ENCODE data around the gene DUSP15.

GRCh38 chr20:31675629-31676352 lies 38.1 kb downstream of the COX4I2 start:
- PRO-cap, 2 experiments: no peak in any of the 2 experiments
- RAMPAGE, long total RNA, 5 experiments: no peak in any of the 5 experiments

GRCh38 chr20:31720606-31720837 lies 2.1 kb downstream of the BCL2L1 start:
- PRO-cap, 2 experiments: no peak in any of the 2 experiments
- RAMPAGE, long total RNA, 5 experiments: no peak in any of the 5 experiments

- PRO-cap, 2 experiments: no peak in any of the 2 experiments
- RAMPAGE, long total RNA, 5 experiments: no peak in any of the 5 experiments
Measured at GRCh38 chr20:31721254-31722068, 1.2 kb downstream of the BCL2L1 start.

- PRO-cap, 2 experiments: peak in 2 of 2 experiments; most common plus-strand start chr20:31870634 (in 2); most common minus-strand start chr20:31870223 (in 2)
- RAMPAGE, long total RNA, 5 experiments: start-site peak on the minus strand in 3 of 5 experiments, at chr20:31870214-31870290 at its widest, 10 to 28 reads per replicate
Measured at GRCh38 chr20:31869690-31870992, at the start of gene DUSP15. Gene DUSP15 (minus strand): TSS chr20:31870527.

DNA sequence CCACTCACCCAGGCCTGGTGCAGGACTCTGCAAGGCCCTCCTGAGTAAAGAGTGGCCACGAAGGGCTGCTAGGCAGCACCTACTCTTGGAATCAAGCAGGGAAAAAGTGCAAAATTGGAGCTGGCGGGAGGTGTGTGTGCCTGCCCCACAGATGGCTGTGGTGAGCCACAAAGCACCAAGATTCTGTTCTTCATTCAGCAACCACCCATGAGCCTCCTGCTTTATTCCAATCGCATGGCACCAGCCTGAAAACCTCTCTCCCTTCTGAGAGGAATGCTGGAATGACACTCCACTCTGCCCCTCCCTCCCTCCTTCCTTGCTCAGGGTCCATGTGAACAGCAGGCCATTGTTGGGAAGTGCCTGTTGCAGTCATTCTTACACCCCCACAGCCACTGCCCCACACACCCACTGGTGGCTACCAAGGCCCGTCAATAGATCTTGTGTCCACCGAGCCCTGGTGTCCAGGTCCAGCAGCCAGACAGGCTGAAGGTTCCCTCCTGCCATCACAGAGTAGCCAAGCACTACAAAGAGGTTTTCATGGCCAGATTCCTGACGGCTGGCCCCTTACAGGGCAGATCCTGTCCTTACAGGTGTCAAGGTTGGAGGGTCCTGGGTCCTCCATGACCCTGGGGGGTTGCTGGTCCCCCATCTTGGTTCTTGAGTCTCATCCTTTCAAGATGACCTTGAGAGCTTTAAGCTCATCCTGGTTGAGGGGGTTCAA lies 6.5 kb downstream of the PDRG1 start:
- PRO-cap, 2 experiments: no peak in any of the 2 experiments
- RAMPAGE, long total RNA, 5 experiments: no peak in any of the 5 experiments

- PRO-cap, 2 experiments: no peak in any of the 2 experiments
- RAMPAGE, long total RNA, 5 experiments: no peak in any of the 5 experiments
Measured at GRCh38 chr20:31967366-31967751, 592 bp upstream of the XKR7 start.

GRCh38 chr20:32206296-32206932 lies 1.1 kb downstream of the PLAGL2 start:
- PRO-cap, 2 experiments: no peak in any of the 2 experiments
- RAMPAGE, long total RNA, 5 experiments: no peak in any of the 5 experiments

GRCh38 chr20:32315961-32316658 lies 38.7 kb downstream of the KIF3B start:
- PRO-cap, 2 experiments: no peak in any of the 2 experiments
- RAMPAGE, long total RNA, 5 experiments: no peak in any of the 5 experiments

GRCh38 chr20:32357696-32357922 lies 522 bp upstream of the ASXL1 start:
- PRO-cap, 2 experiments: peak in 1 of 2 experiments; most common plus-strand start chr20:32357875 (in 1); most common minus-strand start chr20:32357754 (in 1)
- RAMPAGE, long total RNA, 5 experiments: no peak in any of the 5 experiments

GRCh38 chr20:32387223-32387851 lies 29.2 kb downstream of the ASXL1 start:
- PRO-cap, 2 experiments: no peak in any of the 2 experiments
- RAMPAGE, long total RNA, 5 experiments: no peak in any of the 5 experiments

GRCh38 chr20:32428060-32428549 lies 70.0 kb downstream of the ASXL1 start:
- PRO-cap, 2 experiments: no peak in any of the 2 experiments
- RAMPAGE, long total RNA, 5 experiments: no peak in any of the 5 experiments

GRCh38 chr20:32452985-32454012 lies 95.2 kb downstream of the ASXL1 start:
- PRO-cap, 2 experiments: no peak in any of the 2 experiments
- RAMPAGE, long total RNA, 5 experiments: no peak in any of the 5 experiments

- PRO-cap, 2 experiments: no peak in any of the 2 experiments
- RAMPAGE, long total RNA, 5 experiments: no peak in any of the 5 experiments
Measured at GRCh38 chr20:32509589-32510151, 75.5 kb downstream of the NOL4L start.

DNA sequence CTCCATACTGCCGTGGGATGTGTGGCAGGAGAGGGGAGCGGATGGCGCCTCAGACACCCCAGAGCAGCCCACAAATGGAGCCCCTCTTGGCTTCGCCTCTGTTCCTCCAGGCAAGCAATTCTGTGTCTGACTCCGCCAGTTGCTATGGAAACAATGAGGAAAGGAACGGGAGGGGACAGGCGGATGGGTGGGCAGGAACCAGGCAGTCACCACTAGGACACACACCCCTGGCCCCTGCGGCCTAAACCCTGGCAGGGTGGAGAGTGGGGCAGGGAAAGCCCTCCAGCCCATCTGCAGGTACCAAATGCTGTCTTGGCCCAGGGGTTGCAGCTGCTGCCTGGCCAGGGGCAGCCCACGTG lies 66.6 kb downstream of the NOL4L start:
- PRO-cap, 2 experiments: peak in 1 of 2 experiments; most common minus-strand start position 122 of the sequence (in 1)
- RAMPAGE, long total RNA, 5 experiments: no peak in any of the 5 experiments

DNA sequence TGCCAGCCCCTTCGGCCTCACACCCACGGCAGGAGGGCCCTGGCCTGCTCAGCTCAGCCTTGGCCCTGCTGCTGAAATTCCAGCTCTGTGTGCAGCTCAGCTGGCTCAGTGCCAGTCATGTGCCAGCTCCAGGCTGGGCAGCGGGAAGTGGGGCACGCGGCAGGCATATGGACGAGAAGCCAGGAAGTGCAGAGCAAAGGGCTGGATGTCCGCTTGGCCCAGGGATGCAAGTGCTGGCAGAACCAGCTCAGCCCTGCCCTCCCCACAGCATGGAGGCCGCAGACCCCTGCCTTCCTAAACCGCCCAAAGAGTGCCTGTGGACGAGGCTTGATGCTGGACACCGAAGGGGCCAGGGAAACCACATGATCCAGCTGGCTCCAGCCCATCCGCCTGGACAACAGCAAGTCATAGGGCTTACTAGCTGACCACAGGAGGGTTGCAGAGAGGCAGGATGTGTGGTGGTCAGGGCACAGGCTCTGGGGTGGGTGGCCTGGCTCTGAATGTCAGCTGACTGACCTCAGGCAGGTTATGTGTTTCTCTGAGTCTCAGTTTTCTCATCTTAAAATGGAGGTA lies 60.1 kb downstream of the NOL4L start:
- PRO-cap, 2 experiments: no peak in any of the 2 experiments
- RAMPAGE, long total RNA, 5 experiments: no peak in any of the 5 experiments

GRCh38 chr20:32536809-32537786 lies 48.0 kb downstream of the NOL4L start:
- PRO-cap, 2 experiments: peak in 1 of 2 experiments; most common plus-strand start chr20:32537107 (in 1); most common minus-strand start chr20:32536920 (in 1)
- RAMPAGE, long total RNA, 5 experiments: no peak in any of the 5 experiments

- PRO-cap, 2 experiments: no peak in any of the 2 experiments
- RAMPAGE, long total RNA, 5 experiments: no peak in any of the 5 experiments
Measured at GRCh38 chr20:32559834-32560304, 25.3 kb downstream of the NOL4L start.

- PRO-cap, 2 experiments: no peak in any of the 2 experiments
- RAMPAGE, long total RNA, 5 experiments: no peak in any of the 5 experiments
Measured at GRCh38 chr20:32652785-32653262, 20.9 kb downstream of the C20orf203 start.

- PRO-cap, 2 experiments: no peak in any of the 2 experiments
- RAMPAGE, long total RNA, 5 experiments: no peak in any of the 5 experiments
Measured at GRCh38 chr20:32708029-32708613, 34.4 kb upstream of the C20orf203 start.

DNA sequence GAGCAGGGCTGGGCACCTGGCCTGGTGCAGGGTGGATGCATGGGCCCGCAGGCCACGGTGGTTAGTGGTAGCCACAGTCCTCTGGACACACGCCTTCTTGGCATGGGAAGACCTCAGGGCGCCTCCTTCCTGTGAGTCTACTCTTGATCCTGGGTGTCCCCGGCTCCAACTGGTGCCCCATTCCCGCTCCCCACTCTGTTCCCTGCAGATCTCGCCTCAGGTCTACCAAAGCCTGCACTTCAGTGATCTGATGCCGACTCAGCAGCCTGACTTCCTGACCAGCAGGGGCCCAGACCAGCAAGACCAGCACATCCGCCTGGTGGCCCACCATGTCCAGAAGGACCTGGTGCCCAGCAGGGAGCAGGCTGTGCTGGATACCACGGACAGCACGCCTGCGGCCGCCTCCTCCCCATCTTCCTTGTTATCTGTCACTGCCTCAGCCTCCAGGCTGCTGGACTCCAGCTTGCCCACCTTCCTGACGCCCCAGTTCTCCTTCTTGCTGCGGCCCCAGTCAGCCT lies 43.2 kb downstream of the SUN5 start:
- PRO-cap, 2 experiments: no peak in any of the 2 experiments
- RAMPAGE, long total RNA, 5 experiments: no peak in any of the 5 experiments

Measured in thyroid gland (tissue), 7 donors.